Metastatic Liver Carcinoma in the Lung (tissue), 2 donors: ENCODE results near the gene GNS.

GRCh38 chr12:62618916-62619324 is 152.3 kb downstream of the MON2 start:
- PRO-cap, 2 experiments, result no peak in any of the 2 experiments

DNA sequence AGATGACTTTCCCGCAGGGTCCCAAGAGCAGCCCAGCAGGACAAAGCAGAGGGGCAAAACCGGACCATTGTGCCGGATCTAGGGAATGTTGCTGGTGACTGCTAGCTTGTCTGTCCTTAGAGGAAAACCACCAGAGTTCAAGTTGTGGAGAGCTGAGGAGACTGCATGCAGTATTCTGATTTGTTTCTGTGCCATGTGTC is 162.9 kb downstream of the MON2 start:
- PRO-cap, 2 experiments, result no peak in any of the 2 experiments

GRCh38 chr12:62684901-62685270 is 218.3 kb downstream of the MON2 start:
- PRO-cap, 2 experiments, result no peak in any of the 2 experiments

GRCh38 chr12:62702645-62703337 is 232.2 kb downstream of the PPM1H start:
- PRO-cap, 2 experiments, result no peak in any of the 2 experiments

GRCh38 chr12:62711635-62712558 is 223.1 kb downstream of the PPM1H start:
- PRO-cap, 2 experiments, result no peak in any of the 2 experiments

- PRO-cap, 2 experiments, result no peak in any of the 2 experiments
Observed at GRCh38 chr12:63861991-63863127, 17.9 kb downstream of the SRGAP1 start.

- PRO-cap, 2 experiments, result no peak in any of the 2 experiments
Observed at GRCh38 chr12:63919971-63920567, 75.6 kb downstream of the SRGAP1 start.

DNA sequence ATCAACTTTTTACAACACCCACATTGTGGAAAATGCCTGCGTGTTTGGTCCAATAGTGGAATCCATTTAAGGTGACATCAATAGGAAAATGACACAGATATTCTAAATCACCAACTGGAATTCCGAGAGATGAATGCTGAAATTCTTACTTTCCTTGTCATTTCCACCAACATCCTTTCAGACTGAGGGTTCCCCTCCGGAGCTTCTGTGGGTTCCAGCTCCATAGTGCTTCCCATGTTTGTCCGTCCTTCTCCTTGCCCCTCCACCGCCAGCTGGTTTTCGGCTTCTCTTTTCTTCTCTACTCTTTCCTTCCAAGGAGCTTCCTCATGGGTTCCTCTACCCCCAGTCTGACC is 115.6 kb downstream of the SRGAP1 start:
- PRO-cap, 2 experiments, result no peak in any of the 2 experiments

DNA sequence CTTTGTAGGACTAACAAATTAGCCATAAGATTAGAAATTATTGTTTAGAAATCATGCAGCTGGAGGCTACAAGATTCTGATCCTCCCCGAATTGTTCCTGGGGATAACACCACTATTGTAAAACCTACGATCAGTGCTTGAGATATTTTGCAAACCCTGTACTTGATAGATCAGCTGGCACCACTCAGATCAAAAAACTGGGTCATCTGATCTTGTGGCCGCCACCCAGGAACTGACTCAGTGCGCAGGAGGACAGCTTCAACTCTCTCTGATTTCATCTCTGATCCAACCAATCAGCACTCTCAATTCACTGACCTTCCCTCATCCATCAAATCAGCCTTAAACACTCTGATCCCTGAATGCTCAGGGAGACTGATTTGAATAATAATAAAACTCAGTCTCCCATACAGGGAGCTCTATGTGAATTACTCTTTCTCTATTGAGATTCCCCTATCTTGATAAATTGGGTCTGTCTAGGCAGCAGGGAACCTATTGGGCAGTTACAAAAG is 4.2 kb upstream of the XPOT start:
- PRO-cap, 2 experiments, result no peak in any of the 2 experiments

DNA sequence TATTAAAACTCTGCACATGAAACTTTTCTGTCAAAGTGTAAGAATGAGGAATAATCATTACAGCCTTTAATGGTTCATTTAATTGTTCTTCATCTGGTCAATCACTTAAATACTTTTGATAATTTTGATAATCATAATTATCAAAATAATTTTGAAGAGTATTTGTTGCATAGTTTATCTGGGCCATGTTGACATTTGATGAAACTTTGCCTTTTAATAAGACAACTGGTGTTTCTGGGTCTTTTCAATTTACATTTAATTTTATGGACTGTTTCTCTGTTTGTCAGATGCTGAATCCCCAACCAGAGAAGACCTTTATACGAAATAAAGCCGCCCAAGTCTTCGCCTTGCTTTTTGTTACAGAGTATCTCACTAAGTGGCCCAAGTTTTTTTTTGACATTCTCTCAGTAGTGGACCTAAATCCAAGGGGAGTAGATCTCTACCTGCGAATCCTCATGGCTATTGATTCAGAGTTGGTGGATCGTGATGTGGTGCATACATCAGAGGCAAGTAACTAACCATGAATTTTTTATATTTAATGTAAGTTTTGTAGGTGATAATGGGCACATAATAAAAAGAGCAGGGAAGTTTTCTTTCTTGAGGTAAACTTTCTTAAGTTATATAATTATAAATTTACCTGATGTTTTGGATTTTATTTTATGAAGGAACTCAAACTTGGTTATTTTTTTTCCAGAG is 14.5 kb downstream of the XPOT start:
- PRO-cap, 2 experiments, result no peak in any of the 2 experiments

- PRO-cap, 2 experiments, result peak in 1 of 2 experiments; most common plus-strand start chr12:64457263 (in 1)
Observed at GRCh38 chr12:64456825-64457350, 5.0 kb downstream of the TBK1 start.

DNA sequence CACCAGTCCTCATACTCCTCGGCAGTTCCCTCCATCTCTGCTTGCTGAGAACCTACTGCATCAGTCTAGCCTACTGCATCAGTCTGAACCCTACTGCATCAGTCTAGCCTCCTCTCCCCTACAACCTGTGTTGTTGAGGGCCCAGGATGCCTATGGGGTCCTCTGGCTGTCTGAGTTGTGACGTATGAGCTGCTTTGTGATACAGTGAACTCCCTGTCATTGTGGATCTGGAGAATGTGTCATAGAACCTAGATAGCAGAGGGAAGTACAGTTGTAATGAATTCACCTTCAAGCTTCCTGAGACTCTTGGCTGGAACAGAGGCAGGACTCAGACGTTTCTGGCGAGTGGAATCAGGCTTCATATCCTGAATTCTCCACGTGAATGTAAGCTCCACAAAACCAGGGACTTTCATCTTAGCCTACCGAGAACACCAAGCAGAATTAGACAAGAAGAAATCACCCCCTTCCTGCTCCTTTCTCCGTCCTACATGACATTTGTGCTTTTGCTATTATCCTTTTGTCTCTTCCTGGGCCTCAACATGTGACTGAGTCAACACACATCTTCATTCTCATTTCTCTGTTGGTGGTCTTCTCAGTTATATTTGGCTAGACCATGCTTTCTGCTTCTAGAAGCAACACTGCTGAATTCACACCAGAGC is 17.1 kb downstream of the TBK1 start:
- PRO-cap, 2 experiments, result no peak in any of the 2 experiments

- PRO-cap, 2 experiments, result no peak in any of the 2 experiments
Observed at GRCh38 chr12:64611869-64612333, 1.6 kb downstream of the RASSF3 start.

DNA sequence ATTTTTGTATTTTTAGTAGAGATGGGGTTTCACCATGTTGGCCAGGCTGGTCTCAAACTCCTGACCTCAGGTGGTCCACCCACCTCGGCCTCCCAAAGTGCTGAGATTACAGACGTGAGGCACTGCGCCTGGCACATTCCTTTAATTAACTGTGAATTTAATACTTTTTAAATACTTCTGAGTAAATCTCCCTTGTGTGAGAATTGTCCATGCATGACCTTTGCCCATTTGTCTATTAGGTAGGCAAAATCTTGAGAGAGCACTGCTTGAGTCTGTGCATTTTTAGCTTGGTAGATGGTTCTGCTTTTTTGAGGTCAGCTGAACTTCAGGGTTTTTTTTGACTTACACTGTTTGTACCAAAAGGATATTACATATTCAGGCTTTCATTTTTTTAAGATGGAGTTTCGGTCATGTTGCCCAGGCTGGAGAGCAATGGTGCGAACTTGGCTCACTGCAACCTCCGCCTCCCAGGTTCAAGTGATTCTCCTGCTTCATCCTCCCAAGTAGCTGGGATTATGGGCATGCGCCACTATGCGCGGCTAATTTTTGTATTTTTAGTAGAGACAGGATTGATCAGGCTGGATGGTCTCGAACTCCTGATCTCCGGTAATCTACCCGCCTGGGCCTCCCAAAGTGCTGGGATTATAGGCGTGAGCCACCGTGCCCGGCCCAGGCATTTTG is 10.9 kb downstream of the RASSF3 start:
- PRO-cap, 2 experiments, result no peak in any of the 2 experiments

GRCh38 chr12:64630135-64631479 is 20.3 kb downstream of the RASSF3 start:
- PRO-cap, 2 experiments, result no peak in any of the 2 experiments

DNA sequence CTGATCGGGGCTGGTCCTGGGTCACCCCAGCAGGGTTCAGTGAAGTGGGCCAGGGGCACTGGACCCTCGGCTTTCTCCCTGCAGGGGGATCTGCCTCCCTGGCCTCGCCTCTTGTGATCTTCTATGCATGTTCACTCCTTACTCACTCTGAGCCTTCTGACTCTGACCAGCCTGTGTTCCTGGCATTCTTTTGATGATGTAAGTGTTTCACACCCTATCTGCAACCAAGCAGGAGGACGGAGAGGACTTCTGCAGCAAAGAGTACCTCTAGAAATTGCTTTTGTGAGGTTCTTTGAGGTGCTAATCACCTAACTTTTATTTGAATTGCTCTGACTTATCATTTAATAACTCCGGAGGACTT is 61.0 kb downstream of the RASSF3 start:
- PRO-cap, 2 experiments, result peak in 2 of 2 experiments; most common minus-strand start position 158 of the sequence (in 2)

DNA sequence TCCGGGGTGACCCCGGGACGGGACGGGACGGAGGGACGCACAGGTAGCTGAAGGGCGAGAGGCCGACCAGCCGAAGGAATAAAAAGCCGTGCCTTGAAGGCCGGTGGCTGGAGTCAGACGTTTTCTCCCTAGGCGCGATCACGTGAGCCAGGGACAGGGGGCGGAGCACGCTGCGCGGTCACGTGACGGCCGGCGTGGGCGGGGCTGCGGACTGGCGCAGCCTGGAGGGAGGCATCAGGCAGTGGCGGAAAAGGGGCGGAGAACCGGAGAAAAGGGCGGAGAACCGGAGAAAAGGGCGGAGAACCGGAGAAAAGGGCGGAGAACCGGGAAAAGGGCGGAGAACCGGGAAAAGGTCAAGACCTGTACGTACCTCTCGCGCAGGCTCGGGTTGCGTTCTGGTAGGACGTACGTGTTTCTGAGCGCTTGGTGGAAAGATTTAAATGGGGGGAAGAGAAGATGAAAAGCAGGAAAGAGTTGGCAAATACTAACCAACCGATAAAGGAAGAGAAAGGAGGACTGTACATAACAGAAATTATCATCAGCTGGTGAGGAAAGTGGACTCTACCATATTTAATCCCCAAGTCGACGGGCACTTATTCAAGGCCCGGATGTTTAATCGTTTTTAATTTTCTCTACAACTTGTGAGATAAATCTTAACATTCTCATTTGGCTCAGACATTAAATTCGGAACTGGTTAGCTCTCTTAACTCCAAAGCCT is at the start of gene GNS:
TSS of gene GNS (minus strand) at position 119 of the 718 bp plus-strand sequence.
- PRO-cap, 2 experiments, result peak in 2 of 2 experiments; most common plus-strand start position 380 of the sequence (in 2); most common minus-strand start position 119 of the sequence (in 2)

- PRO-cap, 2 experiments, result no peak in any of the 2 experiments
Observed at GRCh38 chr12:65205848-65206127, 36.4 kb downstream of the LEMD3 start.

- PRO-cap, 2 experiments, result no peak in any of the 2 experiments
Observed at GRCh38 chr12:65641915-65642542, 182.3 kb upstream of the HMGA2 start.

DNA sequence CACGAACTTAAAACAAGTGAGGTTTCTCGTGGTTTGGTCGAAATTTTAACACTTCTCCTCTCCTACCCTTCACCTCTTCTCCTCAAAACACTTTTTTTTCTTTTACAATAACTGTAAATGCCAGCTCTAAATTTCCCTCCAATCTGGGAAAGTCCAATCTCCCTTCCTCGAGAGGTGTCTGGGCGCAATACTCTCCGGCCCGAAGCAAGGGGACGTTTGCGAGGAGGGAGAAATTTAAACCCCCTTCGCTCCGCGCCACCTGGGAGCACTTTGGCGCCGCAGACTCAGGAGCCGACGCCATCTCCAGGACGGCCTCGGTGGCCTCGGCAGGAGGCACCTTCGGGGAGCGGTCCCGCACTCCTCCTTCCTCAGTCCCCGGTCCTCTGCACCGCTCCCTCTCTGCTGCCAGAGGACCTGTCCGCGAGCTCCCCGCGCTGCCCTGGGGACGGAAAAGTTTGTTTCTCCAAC is 95.4 kb upstream of the HMGA2 start:
- PRO-cap, 2 experiments, result no peak in any of the 2 experiments